Left cardiac atrium (tissue), 1 donor: Measurements from ENCODE around the genes FAM118A and CELSR1.

GRCh38 chr22:45211855-45212855, 28.5 kb downstream of the KIAA0930 start:
- PRO-cap: unidirectional peak, minus-strand start at chr22:45212371

GRCh38 chr22:45235904-45236610, 4.6 kb downstream of the KIAA0930 start:
- PRO-cap: no peak

DNA sequence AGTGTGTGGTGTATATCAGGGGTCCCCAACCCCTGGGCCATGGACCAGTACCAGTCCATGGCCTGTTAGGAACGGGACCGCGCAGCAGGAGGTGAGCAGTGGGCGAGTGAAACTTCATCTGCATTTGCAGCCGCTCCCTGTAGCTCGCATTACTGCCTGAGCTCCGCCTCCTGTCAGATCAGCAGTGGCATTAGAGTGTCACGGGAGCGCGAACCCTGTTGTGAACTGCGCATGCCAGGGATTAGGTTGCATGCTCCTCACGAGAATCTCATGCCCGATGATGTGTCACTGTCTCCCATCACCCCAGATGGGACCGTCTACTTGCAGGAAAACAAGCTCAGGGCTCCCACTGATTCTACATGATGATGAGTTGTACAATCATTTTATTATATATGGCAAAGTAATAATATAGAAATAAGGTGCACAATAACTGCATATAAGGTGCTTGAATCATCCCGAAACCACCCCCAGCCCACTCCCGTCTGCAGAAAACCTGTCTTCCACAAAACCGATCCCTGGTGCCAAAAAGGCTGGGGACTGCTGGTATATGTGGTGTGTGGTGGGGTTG, 6.0 kb downstream of the UPK3A start:
- PRO-cap: no peak

- PRO-cap: bidirectional peak, plus-strand start at chr22:45309955, minus-strand start at chr22:45309717; bidirectional peak, plus-strand start at chr22:45310118, minus-strand start at chr22:45310013
These were observed at the start of gene FAM118A for GRCh38 chr22:45309151-45310225. Gene FAM118A, plus strand, starts transcription at chr22:45309934.

GRCh38 chr22:45331981-45332823, 22.5 kb downstream of the FAM118A start:
- PRO-cap: no peak

DNA sequence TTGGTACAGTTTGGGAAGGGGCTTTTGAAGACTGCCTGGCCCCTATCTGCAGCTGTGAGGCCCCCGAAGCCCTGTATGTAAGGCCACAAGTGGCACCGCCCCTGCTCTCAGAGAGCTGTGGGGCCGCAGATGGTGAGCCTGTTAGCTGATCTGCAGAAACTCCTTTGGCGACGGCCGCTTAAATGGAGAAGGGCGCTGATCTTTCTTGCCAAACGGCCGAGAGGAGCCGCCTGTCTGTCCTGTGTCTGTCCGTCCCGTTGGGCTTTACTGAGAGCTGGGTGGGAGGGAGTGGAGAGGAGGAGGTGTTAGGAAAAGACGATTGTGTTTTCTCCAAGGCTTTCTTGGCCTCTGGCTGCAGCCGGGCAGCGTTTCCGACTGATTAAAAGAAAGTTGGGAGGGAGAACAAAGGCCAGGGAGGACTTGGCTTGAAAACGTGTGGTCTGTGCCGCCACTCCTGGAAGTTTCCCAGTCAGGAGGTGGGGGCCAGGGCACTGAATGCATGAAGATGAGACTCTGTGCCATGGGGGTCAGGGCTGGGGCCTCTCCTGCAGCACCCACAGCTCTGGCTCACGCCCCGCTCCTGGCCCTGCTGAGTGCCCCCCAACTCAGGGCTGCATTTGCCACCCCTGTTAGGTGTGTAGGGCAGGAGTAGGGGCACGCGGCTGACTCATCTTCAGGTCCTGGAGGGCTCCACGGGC, 2.4 kb downstream of the FBLN1 start:
- PRO-cap: bidirectional peak, plus-strand start at position 468 of the sequence, minus-strand start at position 154 of the sequence

- PRO-cap: no peak
These were observed 22.2 kb downstream of the FBLN1 start for GRCh38 chr22:45524788-45525281.

- PRO-cap: no peak
These were observed 25.1 kb downstream of the FBLN1 start for GRCh38 chr22:45527695-45528204.

DNA sequence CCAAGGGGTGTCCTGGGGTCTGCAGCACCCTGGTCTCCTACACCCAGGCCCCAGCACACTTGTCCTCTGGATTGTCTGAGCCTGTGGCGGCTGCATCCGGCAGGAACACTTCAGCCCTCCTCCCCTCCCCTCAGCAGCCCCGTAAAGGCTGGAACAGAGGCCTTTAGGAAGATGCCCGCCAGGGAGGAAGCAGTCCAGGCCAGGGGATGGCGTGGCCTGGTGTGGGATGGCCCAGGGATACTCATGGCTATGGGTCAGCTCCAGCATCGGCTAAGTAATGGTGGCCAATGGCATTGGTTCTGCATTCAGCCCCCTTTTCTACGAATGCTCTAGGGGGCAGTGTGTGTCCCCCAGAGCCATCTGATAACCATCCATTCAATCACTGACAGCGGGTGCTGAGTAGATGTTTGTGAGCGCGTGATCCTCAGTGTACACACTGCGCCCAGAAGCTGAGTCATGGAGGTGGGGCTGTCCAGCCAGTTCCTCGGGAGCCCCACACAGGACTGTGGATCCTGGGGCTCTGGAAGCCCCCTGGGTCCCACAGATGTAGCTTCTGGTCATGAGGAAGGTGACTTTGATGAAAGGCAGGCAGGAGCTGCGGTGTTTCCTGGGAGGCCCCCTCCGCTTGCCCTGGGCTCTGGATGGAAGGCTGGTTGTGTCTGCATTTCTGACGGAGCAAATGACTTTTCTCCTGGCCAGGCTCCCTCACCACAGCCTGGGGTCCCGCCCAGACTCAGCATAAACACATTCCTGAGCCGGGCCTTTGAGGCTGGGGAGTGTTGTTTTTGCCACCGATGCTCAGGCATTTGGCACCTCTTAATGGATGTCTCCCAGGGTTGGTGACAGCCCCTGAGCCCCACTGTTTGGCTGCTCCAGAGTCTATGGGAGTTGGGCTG, 46.5 kb downstream of the FBLN1 start:
- PRO-cap: no peak

DNA sequence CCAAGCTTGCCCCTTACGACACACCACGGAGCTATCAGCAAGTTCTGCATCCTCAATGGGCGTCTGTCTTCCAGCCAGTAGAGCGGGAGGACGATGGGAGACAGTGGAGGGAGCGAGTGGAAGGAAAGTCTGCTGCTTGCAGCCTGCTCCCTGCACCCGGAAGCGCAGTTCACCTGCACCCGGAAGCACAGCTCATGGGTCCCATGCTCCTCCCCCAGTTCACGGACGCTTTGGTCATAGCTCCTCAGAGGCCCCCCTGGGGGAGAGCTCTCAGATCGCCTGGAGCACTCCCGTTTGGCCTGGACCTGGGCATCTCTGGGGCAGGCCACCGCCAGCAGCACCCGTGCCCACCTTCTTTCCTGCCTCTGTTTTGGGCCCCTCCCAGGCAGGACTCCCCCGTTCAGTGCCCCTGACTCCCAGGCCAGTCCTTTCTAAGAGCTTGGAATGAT, 51.4 kb downstream of the FBLN1 start:
- PRO-cap: no peak

DNA sequence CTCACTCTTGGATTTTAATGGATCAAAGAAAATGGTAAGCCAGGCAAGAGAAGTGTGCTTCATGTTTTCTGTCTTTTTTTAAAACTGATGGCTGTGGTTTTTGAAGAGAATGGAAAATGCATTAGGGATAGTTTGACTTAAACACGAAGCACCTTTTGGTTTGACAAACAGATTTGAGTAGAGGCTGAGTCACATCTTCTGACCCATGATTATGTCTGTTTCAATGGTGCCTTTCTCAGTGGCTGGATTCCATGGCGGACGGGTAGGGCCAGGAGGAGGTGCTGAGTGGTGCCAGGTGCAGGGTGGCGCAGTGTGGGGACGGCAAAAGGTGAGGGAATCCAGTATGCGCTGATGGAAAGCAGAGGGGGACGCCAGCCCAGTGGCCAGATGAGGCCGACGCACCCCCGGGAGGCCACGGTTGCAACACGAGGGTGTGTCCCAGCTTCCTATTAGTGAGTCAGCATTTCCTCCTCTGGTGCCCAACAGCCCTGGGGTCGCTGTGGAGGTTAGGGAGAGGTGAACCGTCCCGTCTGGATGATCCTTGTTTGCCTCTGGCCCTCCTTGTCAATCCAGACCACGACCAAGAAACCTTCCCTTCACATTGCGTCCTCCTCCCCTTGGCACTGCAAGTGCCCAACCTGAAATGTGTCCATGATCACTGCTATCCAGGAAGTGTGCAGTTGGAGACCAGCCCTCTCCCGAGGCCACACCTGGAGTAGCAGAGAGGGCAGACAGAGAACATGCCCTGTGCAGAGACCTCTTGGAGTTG, 32.7 kb upstream of the ATXN10 start:
- PRO-cap: no peak

DNA sequence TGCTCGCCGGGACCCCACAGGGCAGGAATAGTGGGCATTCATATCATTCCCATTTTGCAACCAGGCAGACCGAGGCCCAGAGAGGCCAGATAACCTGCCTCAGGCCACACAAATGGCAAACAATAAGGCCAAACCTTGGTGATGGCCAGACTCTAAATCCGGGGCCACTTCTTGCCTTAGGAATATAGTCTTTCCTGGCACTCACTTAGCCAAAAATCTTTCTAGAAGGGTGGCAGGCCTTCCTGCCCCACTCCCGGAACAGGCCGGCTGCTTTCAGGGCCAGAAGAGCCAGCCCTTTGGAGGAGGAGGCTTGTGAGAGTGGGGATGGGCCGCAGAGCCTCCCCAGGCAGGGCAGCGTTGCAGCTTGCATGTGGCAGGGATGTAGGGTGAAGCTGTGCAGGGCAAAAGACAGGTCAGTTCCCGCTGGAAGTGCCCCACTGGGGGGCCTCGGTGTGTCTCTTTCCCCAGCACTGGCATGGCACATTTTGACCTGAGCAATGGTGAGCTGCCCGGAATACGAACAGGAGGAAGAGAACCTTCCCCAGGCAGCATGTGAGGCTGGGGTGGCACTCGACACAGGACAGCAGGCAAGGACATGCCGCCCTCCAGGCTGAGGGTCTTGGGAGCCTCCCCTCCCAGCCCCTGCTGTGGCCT, 75.7 kb upstream of the WNT7B start:
- PRO-cap: bidirectional peak, plus-strand start at position 385 of the sequence, minus-strand start at position 275 of the sequence

DNA sequence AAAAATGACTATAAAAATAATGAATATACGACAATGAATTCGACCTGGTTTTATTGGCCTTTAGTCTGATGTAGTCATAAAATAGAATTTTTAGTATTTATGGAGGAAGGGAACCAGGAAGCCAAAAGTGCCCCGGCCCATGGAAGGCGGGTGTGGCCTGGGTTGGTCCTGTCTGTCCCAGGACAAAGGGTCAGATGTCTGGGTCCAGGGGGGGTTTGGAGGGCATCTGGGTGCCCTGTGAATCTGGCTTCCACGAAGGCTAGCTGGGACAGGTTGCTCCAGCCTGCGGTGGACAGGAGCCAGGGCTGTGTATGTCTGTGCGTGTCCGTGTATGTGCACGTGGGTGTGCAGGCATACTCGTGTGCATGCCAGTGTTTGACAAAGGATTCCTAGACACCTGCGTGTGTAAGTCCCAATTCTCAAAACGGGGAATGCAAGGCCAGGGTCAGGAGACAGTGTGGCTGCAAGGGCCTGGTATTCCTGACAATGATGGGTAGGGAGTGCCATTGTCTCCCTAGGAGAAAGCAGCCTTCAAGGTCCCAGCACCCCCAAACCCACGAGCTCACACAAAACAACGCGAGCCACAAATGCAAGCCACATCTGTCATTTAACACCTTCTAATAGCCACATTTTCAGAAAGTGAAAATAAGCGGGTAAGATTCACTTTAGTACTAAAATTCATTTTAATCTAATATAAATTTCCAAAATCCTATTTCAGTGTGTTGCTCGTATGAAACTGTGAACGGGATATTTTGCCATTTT, 78.3 kb upstream of the WNT7B start:
- PRO-cap: no peak

GRCh38 chr22:46057730-46058561, 81.0 kb upstream of the WNT7B start:
- PRO-cap: bidirectional peak, plus-strand start at chr22:46058335, minus-strand start at chr22:46058201

DNA sequence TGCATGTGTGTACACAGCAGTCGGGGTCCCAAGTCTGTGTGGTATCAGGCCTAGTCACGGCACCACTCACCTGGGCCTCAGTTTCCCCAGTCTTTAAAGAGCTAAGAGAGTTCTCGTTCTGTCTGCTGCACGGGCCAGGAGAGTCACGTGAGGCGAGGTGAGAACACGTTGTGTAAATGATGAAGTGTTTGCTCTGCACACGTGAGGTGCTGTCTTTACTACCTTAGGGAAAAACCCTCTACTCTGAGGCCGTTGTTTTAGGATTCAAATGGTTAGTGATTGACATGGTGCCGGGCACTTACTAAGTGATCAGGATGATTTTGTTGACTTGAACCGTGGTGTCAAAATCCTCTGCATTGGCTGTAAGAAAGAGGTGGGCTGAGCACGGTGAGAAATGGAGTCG, 86.5 kb upstream of the PPARA start:
- PRO-cap: no peak

GRCh38 chr22:46073515-46073982, 76.8 kb upstream of the PPARA start:
- PRO-cap: unidirectional peak, plus-strand start at chr22:46073810

DNA sequence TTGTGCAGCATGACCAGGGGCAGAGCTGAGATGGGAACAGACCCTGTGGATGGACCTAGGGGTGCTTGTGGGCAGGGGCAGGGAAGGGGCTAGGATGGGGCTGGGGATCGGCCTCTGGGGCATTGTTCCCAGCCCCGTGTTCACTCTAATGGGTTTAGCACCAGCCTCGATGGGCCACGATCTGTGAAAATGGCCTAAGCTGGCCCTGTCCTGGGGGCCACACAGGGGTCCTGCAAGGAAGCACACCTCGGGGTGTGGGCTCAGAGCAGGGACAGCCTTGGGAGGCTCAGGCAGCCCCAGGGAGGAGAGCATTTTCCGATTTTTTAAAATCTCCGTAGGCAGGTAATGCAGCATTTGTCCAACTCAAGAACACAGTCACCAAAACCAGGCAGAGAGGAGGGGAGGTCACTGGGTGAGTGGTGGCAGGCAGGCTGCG, 56.0 kb upstream of the PPARA start:
- PRO-cap: no peak

DNA sequence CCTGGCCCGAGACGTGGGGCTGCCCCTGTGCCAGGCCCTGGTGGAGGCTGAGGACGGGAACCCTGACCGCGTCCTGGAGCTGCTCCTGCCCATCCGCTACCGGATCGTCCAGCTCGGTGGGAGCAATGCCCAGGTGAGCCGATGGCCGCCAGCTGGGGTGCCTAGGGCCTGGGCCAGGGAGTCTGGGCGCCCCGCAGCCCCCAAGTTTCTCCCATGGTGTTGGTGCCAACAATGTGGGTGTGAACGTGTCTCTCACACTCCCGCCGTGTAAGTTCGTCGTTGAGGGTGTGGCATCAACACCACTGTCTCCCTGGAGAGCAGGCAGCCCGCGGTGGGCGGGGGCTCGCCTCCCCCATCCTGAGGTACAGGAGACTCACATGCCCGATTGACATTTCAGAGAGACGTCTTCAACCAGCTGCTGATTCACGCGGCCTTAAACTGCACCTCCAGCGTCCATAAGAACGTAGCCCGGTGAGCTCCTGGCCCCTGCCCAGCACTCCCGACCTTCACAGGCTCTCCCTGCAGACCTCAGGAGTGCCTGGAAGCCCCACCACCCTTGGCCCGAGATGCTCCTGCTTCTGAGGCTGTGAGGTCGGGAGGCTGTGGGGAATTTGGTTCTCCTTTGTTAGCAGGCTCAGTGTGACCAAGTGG, 7.1 kb upstream of the GTSE1 start:
- PRO-cap: no peak

DNA sequence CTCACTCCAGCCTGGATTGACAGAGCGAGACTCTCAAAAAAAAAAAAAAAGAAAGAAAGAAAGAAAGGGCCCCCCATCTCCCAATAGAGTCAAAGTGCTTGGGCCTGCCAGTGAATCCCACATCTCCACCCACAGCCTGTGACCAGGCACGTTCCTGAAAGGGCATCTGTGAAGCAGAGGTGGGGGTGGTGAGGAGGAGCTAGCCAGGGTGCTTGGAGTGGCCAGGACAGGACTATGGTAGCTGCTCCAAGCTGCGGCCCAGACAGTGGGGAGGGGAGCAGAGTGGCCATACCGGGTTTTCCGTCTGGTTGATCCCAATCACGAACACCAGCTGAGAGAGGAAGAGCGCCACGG, 41.2 kb downstream of the TRMU start:
- PRO-cap: no peak

GRCh38 chr22:46537305-46538396, at the start of gene CELSR1:
Gene CELSR1, minus strand, starts transcription at chr22:46537620.
- PRO-cap: bidirectional peak, plus-strand start at chr22:46537693, minus-strand start at chr22:46537600